ENCODE measurements around the genes HNRNPF and WASHC2C.

DNA sequence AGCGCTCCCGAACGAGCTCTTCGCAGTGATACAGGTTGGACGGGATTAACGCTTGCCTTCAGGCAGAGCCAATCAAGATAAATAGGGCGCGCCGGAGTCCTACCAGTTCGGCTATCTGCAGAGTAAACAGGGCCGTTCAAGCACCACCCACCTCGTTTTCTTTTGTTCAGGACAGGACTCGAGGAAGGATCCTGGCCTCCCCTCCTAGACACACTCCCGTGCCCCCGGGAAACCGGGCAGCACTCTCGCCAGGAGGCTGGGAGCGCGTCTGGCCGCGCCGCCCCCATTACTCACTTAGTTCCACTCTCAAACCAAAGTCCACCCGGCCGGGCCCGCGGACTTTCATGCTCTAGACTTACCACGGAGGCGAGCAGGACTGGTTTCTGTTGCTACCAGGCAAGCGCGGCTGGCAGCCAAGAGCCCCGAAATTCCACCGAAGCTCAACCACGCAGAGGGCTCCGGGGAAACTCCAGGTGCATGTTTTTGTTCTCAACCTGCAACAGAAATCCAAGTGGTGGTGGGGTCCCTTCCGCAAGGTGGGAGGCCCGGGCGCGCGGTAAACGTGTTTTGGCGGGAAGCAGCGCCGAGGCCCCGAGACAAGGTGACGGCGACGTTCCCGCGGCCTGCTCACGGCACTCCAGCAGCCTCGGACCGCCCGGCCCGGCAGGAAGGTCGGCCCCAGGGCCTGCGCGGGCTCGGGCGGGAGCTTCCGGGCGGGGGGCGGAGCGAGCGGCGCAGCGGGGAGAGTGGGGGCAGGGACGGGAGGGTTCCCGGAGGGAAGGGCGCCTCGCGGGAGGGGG lies 12.7 kb downstream of the HNRNPF start:
- RRBS = 1% methylated on average over 26 of the region's 71 CpGs

DNA sequence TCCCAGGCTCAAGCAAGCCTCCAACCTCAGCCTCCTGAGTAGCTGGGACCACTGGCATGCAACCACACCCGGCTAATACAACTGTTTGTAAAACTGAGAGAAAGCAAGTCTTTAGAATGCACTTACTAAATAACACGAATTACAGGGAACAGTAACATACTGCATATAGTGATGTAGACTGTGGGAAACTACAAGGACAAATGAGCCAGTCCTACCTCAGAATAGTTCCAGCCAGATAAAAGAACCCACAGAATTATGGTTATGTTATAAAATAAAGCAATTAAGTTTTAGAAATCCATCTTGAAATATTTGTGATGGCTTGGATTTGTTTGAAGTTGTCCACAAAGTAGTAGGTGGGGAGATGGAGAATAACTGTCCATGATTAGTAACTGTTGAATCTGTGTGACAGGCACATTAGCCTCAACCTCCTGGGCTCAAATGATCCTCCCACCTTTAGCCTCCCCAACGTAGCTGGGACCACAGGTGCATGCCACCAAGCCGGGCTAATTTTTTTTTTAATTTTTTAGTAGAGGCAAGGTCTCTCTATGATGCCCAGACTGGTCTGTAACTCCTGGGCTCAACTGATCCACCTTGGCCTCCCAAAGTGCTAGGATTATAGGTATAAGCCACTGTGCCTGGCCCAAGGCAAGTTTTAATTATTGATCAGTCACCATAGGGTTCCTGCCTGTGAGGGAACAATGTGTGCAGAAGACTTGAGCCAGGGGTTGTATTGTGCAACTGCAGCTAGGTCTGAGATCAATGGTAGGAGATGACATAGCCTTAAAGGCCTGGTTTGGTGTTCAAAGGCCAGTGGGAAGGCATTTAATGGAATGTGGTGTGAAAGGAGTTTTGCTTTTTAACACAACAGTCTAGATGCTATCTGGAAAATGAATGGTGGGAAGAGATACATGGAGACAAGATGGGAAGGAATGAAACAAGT lies 10.0 kb downstream of the HNRNPF start:
- RRBS = no CpG with 5 or more reads among the region's 4 CpGs

DNA sequence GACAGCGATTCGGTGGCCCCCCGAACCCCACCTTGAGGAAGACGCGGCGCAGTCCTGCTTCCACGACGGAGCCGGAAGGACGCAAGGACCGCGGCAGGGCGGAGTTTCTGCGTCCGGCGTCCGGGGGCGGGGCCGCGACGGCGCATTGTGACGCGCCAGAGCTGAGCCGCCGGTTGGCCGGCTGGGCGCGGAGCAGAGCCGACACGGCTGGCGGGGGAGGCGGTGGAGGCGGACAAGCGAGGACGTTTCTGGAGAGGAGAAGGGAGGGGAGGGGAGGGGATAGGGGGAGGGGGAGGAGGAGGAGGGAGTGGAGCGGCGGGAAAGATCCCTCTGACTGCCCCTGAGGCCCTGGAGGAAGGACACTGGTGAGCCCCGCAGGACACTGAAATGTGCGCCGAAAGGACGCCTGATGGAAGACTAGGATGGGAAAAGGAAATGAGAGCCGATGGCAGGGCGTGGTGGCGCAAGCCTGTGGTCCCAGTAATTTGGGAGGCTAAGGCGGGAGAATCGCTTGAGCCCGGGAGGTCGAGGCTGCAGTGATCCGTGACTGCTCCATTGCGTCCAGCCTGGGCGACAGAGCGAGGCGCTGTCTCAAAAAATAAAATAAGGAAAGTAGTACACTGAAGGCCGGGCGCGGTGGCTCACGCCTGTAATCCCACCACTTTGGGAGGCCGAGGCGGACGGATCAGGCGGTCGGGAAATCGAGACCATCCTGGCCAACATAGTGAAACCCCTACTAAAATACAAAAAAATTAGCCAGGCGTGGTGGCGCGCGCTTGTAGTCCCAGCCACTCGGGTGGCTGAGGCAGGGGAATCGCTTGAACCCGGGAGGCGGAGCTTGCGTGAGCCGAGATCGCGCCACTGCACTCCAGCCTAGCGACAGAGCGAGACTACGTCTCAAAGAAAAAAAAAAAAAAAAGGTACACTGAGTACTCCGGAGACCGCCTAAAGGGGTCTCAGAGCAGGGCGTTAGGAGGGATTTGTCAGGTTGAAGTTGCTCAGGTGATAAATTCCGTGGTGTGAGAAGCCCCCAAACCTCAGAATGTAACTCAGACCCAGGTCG lies at the start of gene HNRNPF:
TSS of gene HNRNPF (minus strand) at position 87 of the 1,063 bp plus-strand sequence.
- RRBS = 2% methylated on average over 27 of the region's 84 CpGs

DNA sequence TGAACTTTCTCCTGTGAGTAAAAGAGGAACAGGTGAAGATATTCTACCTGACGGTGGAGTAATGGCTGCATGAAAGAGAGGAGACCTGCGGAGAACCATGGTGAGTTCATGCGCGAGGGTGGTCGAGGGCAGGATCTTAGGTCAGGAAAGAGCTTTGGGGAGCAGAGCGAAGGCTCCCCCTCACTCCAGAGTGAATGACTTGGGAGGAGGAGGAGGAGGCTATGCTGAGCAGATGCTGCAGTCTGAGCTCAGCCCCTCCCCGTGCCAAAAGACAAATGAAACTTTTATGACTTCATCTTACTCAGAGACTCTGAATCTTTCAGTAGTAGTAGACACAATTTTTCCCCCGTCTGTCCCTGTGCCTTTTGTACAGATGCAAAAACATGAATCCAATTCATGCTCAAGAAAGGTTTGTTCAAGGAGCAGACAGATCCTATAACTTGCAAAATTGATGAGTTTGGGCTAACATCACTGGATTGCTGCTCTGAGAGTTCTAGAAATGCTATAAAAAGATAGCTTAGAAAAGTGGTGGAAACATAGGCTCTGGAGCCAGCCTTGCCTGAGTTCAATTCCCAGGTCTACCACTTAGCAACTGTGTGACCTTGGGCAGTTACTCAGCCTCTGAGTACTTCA lies 173.9 kb upstream of the ZNF32 start:
- RRBS = no CpG with 5 or more reads among the region's 8 CpGs

- RRBS = 62% methylated on average over 6 of the region's 76 CpGs
These were observed 74.0 kb downstream of the CXCL12 start for GRCh38 chr10:44310482-44311759.

GRCh38 chr10:44386344-44386969 lies 1.6 kb upstream of the CXCL12 start:
- RRBS = 19% methylated on average over 16 of the region's 42 CpGs

GRCh38 chr10:44865438-44866009 lies 45.6 kb upstream of the TMEM72 start:
- RRBS = no CpG with 5 or more reads among the region's 14 CpGs

DNA sequence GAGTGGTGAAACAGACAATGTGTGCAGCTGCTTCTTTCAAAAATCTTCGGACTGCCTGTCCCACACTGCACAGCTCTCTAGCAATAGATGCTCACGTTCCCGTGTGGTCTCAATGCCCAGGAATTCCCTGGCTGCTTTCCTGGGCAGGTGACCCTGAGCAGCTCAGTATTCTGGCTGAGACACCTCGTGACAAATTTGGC lies 28.9 kb upstream of the TMEM72 start:
- RRBS = no CpG with 5 or more reads among the region's 4 CpGs

- RRBS = no CpG with 5 or more reads among the region's 11 CpGs
These were observed 6.3 kb downstream of the RASSF4 start for GRCh38 chr10:44965609-44966663.

DNA sequence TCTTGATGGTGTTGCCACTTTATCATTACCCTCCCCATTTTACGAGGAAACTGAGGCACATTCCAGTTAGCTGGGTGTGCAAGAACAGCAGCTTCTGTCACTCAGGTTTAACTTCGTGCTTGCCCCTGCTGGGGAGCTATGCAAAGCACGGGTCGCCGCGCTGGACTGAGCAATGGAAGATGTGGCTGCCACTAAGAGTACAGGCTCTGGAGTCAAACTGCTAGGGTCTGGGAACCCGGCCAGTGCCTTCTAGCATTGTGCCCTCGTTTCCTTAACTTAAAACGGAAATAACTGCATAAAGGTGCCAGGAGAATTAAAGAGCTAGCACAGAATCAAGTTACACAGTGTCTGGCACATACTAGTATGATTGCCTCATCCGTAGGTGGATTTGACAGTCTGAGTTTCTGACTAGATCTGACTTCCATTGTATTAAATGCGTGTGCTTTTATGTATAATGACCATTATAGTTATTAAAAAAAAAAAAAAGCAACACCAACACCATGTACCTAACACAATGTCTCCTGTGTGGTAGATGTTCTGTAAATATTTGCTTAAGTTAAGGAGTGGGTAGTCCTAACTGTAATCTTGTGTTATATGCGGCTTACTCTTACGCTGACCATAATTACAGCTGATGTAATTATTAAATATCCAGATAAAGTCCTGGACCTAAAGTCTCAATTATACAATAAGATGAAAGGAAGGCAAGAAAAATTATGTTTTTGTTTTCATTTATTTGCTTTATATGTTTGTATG lies 865 bp downstream of the ZNF22 start:
- RRBS = no CpG with 5 or more reads among the region's 13 CpGs

DNA sequence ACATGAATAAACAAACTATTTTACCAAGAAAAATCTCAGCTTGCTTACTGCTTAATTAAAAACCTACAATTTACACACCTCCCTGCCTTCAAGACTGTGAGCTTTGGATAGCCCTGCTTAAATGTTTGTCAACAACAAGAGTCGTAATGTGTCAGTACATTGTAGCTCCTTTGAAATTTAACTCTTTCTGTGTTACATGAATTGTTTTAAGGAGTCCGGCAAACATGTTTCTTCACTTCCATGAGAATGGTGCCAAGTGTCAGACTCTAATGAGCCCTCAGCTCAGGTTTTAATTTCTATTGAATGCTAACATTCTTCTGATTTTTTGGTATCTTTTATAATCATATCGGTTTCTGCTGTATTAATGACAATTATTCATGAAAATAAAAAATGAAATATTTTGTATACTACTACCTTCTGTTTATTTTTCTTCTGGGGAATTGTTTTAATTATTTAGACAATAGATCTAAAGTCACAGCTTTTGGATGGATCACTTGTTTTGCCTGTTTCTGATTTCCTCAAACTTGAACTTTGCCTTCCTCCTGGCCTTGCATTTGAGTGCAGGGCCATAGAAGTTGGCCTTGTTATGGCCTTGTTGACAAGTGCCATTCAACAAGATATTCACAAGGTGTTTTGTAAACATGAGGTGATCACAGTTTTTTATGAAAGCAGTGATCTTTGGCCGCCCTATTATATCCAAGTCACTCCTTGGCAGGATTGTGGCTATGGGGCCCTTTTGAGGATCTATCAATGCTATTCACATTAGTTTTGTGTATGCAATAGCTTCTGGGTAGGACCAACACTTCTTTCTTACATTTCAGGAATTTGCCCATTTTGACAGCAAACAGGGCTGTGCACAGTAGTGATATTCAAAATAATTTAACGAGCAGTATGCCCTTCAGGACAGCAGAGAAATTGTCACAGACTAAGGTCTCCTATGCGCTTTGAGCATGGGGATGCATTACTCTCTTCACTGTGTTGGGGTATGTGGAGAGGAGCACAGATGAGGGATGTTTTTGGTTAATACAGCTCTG lies 4.5 kb downstream of the ZNF22 start:
- RRBS = no CpG with 5 or more reads among the region's 6 CpGs

GRCh38 chr10:45408895-45409415 lies 34.9 kb downstream of the ALOX5 start:
- RRBS = no CpG with 5 or more reads among the region's 4 CpGs

- RRBS = no CpG with 5 or more reads among the region's 14 CpGs
These were observed 46.5 kb downstream of the ALOX5 start for GRCh38 chr10:45420319-45421027.

- RRBS = no CpG with 5 or more reads among the region's 16 CpGs
These were observed 71.4 kb downstream of the ALOX5 start for GRCh38 chr10:45445302-45445974.

DNA sequence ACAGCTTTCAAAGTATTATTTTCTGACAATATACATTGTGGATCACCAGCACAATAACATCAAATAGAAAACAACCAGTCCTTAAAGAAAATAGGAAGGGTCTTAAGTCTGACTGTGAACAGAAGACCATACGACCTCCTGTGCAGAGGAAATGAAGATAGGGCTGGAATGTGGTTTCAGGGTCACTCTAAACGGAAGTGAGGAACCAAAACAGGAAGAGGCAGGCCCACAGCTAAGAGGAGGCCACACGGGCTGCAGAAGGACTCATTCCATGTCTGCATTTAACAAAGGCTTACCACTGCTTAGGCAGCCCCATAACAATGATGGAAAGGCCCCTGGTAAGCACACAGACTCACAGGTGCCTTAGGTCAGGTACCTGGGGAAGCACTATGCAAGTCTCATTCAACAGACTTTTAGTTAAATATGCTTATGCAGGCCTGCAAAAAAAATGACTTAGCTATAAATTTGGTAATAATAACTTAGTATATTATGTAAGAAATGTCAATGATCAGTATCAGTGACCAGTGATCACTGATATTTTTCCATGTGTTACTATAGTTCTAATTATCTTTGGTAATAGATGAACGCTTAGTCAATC lies 22.4 kb upstream of the MARCHF8 start:
- RRBS = no CpG with 5 or more reads among the region's 4 CpGs

GRCh38 chr10:45726639-45728022 lies at the start of gene WASHC2C:
Gene WASHC2C (plus strand): TSS chr10:45727266.
- RRBS = under 1% methylated on average over 7 of the region's 95 CpGs

- RRBS = no CpG with 5 or more reads among the region's 8 CpGs
These were observed 7.8 kb upstream of the TIMM23 start for GRCh38 chr10:45964232-45965070.

- RRBS = no CpG with 5 or more reads among the region's 2 CpGs
These were observed 929 bp upstream of the TIMM23 start for GRCh38 chr10:45971457-45971663.

DNA sequence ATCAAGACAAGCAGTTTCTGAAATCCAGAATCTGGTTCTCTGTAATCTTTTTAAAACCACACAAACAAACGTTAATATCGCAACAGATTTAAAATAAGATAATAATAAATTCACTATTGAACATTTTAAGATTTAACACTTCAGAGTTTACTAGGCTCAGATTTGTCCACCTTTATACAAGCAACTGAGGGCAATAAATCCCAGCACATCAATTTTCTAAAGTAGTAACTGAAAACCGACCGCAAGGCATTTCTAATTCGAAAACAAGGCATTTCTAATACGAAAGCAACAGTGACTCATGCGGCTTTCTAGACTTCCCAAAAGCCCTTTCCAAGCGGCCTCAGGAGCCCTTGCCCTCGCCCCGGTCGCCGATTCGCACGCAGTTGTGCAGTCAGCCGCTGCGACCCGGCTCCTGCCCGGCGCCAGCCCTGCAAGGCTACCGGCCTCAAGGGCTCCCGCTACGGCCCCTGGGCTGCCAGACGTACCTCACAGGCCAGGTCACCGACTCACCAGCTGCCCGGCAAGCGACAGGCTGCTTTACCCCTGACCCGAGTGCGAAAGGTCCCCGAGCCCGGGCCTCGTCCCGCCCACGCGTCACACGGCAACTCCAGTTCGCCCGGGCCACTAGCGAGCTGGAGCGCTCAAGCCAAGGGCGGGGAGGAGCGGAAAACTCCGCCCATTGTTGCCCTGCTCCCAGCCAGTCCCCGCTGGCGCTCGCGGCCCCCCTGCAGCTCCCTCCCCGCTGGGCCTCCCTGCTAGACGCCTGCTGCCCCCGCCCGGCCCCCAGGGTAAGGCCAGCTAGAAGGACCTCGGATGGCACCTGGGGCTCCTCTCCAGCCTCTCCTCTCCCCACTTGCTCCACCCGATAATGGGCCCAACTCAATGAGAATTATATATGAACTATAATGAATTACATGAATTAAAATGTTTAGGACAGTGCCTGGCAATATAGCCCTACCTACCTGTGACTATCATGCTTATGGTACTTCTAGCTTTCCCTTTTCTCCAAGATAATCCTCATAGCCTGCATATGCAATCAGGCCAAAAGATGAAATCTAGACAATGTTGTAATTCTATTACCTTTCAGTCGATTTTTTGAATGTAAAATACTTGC lies 7.2 kb downstream of the NCOA4 start:
- RRBS = no CpG with 5 or more reads among the region's 53 CpGs

GRCh38 chr10:46091468-46091890 lies 45.4 kb upstream of the MSMB start:
- RRBS = no CpG with 5 or more reads among the region's 6 CpGs